Colon Carcinoma Metastatic in the Brain (tissue), 2 donors: ENCODE data around the genes NUCKS1, RAB29, RHEX, IKBKE and RASSF5.

GRCh38 chr1:205633288-205633930 lies 1.6 kb upstream of the ELK4 start:
- PRO-cap, 2 experiments, result no peak in any of the 2 experiments

GRCh38 chr1:205703455-205703883 lies 23.2 kb upstream of the SLC45A3 start:
- PRO-cap, 2 experiments, result no peak in any of the 2 experiments

- PRO-cap, 2 experiments, result no peak in any of the 2 experiments
Measured at GRCh38 chr1:205712497-205713163, 32.3 kb upstream of the SLC45A3 start.

GRCh38 chr1:205749647-205750296 lies at the start of gene NUCKS1:
NUCKS1 (minus strand) TSS chr1:205750182.
- PRO-cap, 2 experiments, result peak in 2 of 2 experiments; most common plus-strand start chr1:205749697 (in 2); most common minus-strand start chr1:205750173 (in 1)

DNA sequence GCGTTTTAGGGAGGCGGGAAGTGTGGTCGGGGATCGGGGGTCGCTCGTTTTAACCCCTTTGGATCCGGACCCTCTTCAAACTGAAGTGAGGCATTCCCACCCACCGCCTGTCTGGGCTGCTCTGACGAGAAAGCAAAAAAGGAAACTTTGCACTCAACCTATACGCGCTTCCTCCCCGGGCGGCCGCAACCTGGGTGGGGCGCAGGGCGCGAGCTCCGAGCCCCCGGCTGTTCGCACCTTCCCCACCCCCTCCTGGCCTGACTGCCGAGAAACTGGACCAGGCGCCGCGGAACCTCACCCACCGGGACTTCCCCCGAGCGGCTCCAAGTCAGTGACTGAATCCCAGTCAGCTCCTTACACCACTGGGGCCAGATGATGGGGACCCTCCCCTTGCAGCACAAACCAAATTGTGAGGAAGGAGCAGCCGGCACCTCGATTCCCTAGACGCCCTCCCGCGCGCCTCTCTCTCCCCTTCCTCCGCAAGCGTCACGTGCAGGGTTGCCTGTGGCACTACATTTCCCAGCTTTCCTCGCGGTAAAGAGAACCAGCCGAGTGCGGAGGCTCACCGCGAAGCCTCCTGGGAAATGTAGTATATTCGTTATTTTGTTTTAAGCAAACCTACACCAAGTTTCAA lies at the start of gene RAB29:
TSS of gene RAB29 (minus strand) at position 512 of the 634 bp plus-strand sequence.
- PRO-cap, 2 experiments, result peak in 1 of 2 experiments; most common minus-strand start position 464 of the sequence (in 1)

DNA sequence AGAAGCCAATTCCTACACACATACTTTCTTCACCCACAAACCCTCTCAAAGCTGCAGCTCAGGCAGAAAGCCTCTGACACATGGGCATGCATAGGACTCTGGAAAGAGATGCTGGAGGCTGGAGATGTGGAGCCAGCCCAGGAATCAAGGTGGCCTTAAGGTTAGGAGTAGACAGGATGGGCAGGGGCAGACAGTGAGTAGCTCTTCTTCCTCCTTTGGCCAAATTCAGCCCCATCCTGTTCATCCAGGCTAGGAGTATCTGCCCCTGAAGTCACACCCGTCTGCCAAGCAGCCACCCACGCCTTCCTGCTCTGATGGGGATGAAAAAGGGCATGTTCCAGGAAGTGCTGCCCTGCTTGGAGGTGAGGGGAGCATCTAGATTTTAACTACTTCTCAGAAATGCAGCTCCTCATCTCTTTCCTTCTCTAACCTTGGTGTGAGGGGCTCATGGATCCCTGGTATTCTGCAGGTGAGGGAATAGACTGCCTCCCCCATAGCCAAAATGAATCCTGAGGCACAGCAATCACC lies 7.7 kb downstream of the SLC41A1 start:
- PRO-cap, 2 experiments, result no peak in any of the 2 experiments

- PRO-cap, 2 experiments, result no peak in any of the 2 experiments
Measured at GRCh38 chr1:205900033-205900350, 43.3 kb downstream of the SLC26A9 start.

GRCh38 chr1:205976689-205977177 lies 26.5 kb downstream of the RAB7B start:
- PRO-cap, 2 experiments, result no peak in any of the 2 experiments

GRCh38 chr1:206001333-206001756 lies 1.9 kb downstream of the RAB7B start:
- PRO-cap, 2 experiments, result no peak in any of the 2 experiments

- PRO-cap, 2 experiments, result no peak in any of the 2 experiments
Measured at GRCh38 chr1:206036551-206037054, 12.9 kb upstream of the CTSE start.

- PRO-cap, 2 experiments, result no peak in any of the 2 experiments
Measured at GRCh38 chr1:206050643-206051553, 2.1 kb upstream of the RHEX start.

DNA sequence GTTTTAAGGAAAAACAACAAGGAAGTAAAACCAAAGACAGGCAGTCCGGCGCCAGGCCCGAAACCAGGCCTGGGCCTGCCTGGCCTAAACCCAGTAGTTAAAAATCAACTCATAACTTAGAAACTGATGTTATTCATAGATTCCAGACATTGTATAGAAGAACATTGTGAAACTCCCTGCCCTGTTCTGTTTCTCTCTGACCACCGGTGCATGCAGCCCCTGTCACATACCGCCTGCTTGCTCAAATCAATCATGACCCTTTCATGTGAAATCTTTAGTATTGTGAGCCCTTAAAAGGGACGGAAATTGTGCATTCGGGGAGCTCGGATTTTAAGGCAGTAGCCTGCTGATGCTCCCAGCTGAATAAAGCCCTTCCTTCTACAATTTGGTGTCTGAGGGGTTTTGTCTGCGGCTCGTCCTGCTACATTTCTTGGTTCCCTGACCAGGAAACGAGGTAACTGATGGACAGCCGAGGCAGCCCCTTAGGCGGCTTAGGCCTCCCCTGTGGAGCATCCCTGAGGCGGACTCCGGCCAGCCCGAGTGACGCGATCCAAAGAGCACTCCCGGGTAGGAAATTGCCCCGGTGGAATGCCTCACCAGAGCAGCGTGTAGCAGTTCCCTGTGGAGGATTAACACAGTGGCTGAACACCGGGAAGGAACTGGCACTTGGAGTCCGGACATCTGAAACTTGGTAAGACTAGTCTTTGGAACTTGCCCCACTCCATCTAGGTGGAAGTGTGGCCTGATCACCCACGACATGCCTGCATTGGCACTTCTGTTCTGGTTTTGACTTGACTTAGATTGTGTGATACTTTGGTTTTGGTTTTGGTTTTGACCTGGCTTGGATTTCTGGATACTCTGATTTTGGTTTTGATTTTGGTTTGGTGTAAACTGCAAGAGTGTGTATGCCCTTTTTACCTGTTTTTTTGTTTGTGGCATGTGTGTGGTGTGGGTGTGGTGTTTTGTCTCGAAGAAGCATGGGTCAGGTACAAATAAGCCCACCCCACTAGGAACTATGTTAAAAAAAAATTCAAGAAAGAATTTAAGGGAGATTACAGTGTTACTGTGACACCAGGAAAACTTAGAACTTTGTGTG lies at the start of gene RHEX:
TSS of gene RHEX (plus strand) at position 599 of the 1,096 bp plus-strand sequence.
- PRO-cap, 2 experiments, result no peak in any of the 2 experiments

- PRO-cap, 2 experiments, result no peak in any of the 2 experiments
Measured at GRCh38 chr1:206458068-206459141, 11.9 kb upstream of the IKBKE start.

- PRO-cap, 2 experiments, result peak in 2 of 2 experiments; most common plus-strand start chr1:206470453 (in 2); most common minus-strand start chr1:206470052 (in 1)
Measured at GRCh38 chr1:206469608-206470723, at the start of gene IKBKE. IKBKE (plus strand) TSS chr1:206470476.

GRCh38 chr1:206506701-206507646 lies at the start of gene RASSF5:
RASSF5 (plus strand) TSS chr1:206507531.
- PRO-cap, 2 experiments, result peak in 2 of 2 experiments; most common plus-strand start chr1:206507531 (in 2); most common minus-strand start chr1:206507435 (in 1)

DNA sequence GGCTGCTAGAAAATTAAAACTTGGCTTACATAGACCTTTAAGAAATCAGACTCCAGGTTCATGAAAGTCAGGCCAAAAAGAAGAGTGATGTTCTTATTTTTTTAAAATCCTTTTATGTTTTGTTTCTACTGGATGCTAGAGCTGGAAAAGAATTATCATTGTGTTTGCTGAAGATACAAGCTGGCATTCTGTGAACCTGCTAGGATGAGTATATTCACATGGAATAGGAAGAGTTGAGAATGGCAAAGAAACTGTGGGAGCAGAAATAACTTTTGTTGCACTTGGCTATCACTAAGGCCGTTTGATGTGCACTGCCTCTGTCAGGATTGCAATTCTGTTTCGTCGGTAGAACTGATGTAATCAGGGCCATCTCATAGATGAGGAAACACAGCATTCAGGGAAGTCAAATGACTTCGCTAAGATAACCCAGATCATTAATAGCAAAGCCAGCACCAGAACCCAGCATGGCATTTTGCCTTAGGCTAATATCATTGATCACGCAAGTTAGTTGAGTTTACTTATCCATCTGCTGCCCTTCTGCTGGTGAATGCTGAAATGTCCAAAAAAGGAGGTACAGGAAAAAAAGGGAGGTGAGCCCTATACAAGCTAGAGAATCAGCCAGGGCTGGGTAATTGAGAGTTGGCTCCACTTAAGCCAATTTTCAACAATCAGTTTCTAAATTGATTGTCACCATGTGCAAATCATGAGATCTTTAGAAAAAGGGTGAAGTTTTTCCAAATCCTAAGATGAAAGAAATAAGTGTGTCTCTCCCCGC lies 7.5 kb downstream of the RASSF5 start:
- PRO-cap, 2 experiments, result no peak in any of the 2 experiments

- PRO-cap, 2 experiments, result no peak in any of the 2 experiments
Measured at GRCh38 chr1:206559138-206560074, 52.1 kb downstream of the RASSF5 start.

DNA sequence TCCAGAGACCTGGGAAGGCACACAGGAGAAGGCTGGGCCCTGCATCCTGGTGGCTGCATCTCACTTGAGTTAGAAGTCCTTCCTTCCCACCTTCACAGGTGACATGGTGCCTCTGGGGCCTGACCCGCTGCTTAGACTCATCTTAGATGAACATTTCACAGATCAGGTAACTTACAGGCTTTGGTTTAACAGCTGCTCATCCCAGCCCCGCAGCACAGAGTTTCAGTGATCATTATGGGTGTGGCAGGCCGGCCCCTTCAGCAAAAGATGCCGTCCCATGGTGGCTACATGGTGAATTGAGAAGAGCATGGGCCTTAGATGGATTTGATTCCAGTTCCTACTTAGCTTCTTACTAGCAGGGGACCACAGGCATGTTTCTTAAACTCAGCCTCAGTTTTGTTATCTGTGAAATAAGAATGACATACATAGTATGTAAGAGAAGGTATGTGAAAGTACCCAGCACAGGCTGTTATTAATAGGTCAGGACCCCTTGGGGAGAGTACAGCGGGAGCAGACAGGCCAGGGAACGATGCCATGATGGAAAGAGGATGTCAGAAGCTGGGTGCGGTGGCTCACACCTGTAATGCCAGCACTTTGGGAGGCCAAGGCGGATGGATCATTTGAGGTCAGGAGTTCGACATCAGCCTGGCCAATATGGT lies 31.4 kb downstream of the EIF2D start:
- PRO-cap, 2 experiments, result no peak in any of the 2 experiments

- PRO-cap, 2 experiments, result no peak in any of the 2 experiments
Measured at GRCh38 chr1:206687236-206687470, 2.4 kb downstream of the MAPKAPK2 start.

GRCh38 chr1:206699384-206699947 lies 14.8 kb downstream of the MAPKAPK2 start:
- PRO-cap, 2 experiments, result no peak in any of the 2 experiments